Mesangial cell (primary cell): Measurements from ENCODE around the genes EID1 and USP8.

- RAMPAGE, long total RNA: no peak
Measured at GRCh38 chr15:48098892-48099286, 21.9 kb upstream of the SLC24A5 start.

- RAMPAGE, long total RNA: no peak
Measured at GRCh38 chr15:48151852-48152421, 26.2 kb downstream of the MYEF2 start.

- RAMPAGE, long total RNA: start-site peak on the plus strand at chr15:48332180-48332220, 692 reads
Measured at GRCh38 chr15:48331625-48332567, 667 bp downstream of the DUT start.

DNA sequence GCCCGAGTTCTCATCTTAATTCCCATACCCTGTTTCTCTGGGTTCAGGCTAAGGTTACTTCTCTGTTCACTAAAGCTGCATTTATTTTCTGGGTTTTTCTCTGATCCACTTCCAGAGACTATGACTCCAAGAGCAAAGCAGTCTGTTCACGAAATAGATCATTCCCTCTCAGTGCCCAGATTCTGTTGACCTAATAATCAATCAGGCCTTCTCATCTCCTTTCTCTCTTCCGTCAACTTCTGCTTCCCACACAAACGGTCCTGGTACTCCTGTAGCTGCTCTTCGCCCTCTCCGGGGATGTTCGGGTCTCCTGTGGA lies 61.3 kb downstream of the DUT start:
- RAMPAGE, long total RNA: no peak

GRCh38 chr15:48465386-48465941 lies 134.2 kb downstream of the DUT start:
- RAMPAGE, long total RNA: no peak

GRCh38 chr15:48487890-48488768 lies 156.9 kb downstream of the DUT start:
- RAMPAGE, long total RNA: no peak

- RAMPAGE, long total RNA: no peak
Measured at GRCh38 chr15:48797828-48798307, 13.0 kb downstream of the CEP152 start.

DNA sequence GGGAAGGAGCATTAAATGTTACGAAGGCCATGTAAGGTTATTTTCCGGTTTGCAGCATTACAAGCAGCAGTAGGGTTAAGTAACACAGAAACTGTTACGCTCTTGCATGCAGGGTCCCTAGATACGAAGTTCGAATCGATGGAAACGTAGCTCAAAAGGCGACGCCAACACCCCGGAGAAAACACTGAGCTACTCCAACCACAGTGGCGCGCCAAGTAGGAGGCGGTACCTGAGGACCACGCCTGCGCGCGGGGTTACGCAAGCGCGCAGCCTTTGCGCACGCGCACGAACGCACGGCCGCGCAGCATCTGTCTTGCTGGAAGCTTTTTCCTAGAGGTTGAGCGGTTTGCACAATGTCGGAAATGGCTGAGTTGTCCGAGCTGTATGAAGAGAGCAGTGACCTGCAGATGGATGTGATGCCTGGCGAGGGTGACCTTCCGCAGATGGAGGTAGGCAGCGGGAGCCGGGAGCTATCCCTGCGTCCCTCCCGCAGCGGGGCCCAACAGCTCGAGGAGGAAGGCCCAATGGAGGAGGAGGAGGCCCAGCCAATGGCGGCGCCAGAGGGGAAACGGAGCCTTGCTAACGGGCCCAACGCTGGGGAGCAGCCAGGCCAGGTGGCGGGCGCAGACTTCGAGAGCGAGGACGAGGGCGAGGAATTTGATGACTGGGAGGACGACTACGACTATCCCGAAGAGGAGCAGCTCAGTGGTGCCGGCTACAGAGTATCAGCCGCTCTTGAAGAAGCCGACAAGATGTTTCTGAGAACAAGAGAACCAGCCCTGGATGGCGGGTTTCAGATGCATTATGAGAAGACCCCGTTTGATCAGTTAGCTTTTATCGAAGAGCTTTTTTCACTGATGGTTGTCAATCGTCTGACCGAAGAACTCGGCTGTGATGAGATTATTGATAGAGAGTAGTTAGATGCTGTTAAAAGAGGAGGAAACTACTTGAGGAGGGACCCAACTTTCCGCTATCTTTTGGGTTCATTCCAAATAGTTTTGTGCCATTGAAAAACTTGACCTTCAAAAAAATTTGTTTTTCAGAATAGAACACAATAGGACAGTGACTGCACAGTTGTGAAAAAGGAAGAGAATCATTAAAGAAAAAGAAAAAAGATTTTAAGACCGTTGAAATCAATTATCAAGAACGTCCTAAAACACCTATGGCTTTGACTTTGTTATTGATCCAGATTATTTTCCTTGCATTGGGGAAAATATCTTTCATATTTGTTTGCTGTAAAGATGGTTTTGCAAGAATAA lies at the start of gene EID1:
EID1 (plus strand) TSS at position 311 of the 1,259 bp plus-strand sequence.
- RAMPAGE, long total RNA: start-site peak on the plus strand centred at position 319 of the sequence, 76 bp wide, 3,443 reads

DNA sequence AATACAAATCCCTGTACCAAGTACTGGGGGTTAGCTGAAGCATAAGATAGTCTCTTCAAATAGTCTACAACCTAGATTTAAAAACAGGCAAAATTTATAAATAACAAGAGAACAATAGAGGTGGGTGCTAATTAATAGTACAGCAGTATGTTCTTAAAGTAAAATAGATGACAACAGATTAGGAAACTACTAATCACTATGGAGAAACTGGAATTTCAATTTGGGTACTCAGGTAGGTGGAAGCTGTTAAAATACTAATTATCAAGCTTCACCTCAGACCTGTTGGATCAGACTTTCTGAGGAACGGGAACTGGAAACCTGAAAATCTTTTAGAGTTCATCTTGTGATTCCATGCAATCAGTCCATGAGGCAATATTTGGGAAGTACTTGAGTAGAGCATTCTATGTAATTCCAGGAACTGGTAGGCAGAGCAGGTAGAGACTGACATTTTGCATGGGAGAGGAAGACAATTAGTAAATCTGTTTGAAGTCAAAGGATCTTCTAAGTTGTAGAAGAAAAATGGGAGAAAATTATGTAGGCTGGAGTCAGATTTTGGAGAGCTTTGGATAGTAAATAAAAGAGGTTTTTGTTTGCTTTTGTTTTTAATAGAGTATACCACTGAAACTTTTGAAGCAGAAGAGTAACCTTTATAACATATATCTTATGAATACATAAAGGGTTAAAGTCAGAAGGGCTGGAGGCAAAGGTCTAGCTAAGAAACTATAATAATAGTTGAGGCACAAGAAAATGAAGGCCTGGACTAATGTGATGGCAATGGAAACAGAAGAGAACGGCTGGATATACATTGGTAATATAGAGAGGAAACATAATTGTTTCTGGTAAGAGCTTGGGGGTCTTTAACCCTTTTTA lies 43.1 kb downstream of the FGF7 start:
- RAMPAGE, long total RNA: no peak

DNA sequence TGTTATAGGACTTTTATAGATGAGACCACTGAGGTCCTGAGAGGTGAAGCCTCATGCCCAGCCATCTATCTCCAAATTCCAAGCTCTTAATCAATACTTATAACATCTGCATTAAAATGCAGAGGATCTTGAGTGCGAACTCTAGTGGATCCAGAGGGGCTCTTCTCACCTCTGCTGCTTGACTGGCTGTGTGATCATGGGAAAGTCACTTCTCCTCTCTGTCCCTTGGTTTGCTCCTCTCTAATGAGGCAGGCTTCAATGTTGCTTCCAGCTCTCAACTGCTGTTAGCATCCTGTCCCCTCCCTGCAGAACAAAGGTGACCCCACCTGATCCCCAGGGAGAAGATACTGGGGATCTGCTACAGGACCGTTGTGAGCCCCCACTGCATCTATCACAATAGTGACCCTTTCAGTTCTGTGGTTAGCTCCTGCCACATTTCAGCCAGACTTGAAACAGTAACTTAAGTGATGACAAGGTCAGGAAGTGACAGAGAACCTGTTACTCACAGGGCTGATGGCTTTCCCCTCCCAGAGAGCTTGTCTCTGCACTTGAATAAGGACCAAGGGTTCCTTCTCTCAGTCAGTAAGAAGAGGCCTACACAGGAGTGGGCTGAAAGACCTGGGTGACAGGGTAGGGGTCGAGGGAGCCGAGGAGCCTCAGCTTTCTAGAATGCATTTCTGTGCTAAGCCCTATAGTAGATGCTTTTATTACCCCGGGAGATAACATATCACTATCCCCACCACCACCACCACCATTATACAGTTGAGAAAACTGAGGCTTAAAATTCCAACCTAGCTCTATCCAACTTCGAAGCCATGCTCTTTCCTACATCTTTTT lies 1.4 kb downstream of the SLC27A2 start:
- RAMPAGE, long total RNA: no peak

DNA sequence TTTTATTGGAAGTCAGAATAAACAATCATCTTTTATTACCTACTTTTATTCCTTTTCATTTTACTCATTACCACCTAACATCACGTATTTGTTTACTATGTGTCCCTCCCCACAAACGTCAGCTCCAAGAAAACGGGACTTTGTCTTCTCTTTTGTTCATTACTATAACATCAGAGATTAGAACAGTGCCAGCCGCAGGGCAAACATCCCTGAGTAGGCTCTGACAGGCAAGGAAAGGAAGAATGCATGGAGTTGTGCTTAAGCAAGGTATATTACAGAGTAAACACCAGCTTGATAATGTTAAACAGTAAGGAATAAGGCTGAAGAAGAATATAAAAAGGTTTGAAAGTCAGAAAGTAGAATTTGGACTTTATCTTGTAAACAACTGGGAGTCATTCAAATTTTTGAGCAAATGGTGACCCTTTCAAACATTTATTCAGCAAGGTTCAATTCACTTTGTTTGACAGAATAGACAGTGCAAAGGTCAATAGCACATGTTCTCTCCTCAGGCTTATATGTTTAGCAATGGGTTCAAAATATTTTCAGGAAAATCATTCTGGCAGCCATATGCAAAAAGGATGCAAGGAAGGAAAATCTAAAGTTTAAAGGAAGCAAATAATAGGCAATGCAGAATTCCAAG lies 11.0 kb downstream of the GABPB1 start:
- RAMPAGE, long total RNA: no peak

GRCh38 chr15:50353281-50353603 lies 1.8 kb downstream of the GABPB1 start:
- RAMPAGE, long total RNA: no peak

DNA sequence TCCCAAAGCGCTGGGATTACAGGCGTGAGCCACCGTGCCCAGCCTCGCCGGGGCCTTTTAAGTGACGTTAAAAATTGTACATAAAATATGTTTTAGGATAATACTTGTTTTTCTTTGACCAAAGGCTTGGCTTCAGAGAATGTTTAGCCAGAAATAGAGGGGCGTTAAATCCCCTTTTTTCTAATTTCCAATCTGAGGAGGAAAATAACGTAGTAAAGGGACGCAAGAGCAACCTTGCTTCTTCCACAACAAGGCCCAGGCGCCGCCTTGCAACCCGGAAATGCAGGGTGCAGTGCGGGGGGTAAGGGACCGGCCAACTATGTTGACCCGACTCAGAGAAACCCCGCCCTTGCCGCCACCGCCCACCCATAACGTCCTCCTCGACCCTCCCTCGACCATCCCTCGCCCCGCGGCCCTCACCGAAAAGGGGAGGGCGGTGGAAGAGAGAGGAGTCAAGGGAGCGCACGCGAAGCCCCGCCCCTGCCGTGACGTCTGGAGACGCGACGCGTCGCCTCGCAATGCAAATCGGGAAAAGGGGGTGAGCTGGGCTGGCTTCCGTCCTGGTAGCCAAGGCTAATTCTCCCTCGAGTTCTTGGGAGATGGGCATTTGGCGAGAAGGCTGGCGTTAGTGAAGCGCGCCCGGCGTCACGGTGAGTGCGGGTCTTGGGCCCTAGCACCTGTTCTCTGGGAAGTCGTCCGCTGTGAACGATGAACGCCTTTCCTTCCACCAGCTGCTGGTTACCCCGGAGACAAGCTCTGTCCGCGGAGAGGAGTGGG lies at the start of gene USP8:
USP8 (plus strand) TSS at position 541 of the 777 bp plus-strand sequence.
- RAMPAGE, long total RNA: start-site peak on the plus strand centred at position 536 of the sequence, 6 bp wide, 397 reads; start-site peak on the plus strand centred at position 593 of the sequence, 6 bp wide, 24 reads

GRCh38 chr15:50560896-50561457 lies 14.5 kb upstream of the USP50 start:
- RAMPAGE, long total RNA: no peak

- RAMPAGE, long total RNA: no peak
Measured at GRCh38 chr15:50706463-50707088, 20.0 kb upstream of the TRPM7 start.

DNA sequence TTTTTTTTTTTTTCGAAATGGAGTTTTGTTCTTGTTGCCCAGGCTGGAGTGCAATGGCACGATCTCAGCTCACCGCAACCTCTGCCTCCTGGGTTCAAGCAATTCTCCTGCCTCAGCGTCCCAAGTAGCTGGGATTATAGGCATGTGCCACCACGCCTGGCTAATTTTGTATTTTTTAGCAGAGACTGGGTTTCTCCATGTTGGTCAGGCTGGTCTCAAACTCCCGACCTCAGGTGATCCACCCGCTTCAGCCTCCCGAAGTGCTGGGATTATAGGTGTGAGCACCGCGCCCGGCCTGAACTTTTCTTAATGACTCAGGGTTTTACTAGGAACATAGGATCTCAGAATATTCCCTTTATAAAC lies 33.9 kb upstream of the TRPM7 start:
- RAMPAGE, long total RNA: no peak

- RAMPAGE, long total RNA: no peak
Measured at GRCh38 chr15:51076107-51076408, 18.6 kb downstream of the TNFAIP8L3 start.

- RAMPAGE, long total RNA: no peak
Measured at GRCh38 chr15:51098117-51098535, 3.4 kb upstream of the TNFAIP8L3 start.

GRCh38 chr15:51481078-51481587 lies 139.7 kb downstream of the GLDN start:
- RAMPAGE, long total RNA: no peak

GRCh38 chr15:51538201-51538675 lies 84.3 kb downstream of the DMXL2 start:
- RAMPAGE, long total RNA: no peak